Non-pigmented ciliary epithelial cell (primary cell): ENCODE measurements around the genes PRLH, RBM44 and KLHL30.

DNA sequence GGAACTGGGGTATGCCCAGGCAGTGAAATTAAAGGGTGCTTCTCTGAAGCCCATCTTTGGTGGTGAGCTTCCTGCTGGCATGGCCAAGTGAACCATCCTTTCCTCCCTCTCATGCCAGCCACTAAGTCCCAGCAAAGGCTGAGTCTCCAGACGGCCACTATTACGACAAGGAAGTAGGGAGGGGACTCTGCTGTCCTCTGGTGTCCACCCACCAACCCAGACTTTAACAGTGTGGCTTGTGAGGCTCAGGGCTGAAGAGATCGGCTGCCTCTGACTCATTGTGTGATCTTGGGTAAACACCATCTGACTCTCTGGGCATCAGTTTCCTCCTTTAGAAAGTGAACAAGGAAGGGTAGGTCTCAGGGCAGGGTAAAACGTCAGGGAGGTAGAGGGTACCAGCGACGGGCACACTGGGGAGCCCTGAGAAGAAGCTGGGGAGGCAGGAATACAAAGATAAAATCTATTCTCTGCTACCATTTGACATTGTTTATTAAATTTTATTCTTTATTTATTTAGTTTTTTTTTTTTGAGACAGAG lies 3.7 kb upstream of the MLPH start:
- RRBS: no CpG with 5 or more reads among the region's 6 CpGs

- RRBS: no CpG with 5 or more reads among the region's 21 CpGs
Observed at GRCh38 chr2:237513174-237514268, 26.5 kb downstream of the MLPH start.

DNA sequence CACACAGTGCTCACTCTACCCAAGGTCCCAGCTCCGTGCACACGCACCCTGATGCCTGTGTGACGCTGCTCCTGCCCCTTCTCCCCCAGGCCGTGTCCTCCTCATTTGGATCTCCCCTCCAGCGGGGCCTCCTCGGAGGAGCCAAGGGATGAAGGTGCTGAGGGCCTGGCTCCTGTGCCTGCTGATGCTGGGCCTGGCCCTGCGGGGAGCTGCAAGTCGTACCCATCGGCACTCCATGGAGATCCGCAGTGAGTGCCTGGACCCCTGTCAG lies at the start of gene PRLH:
Gene PRLH (plus strand): TSS at position 149 of the 271 bp plus-strand sequence.
- RRBS: no CpG with 5 or more reads among the region's 10 CpGs

GRCh38 chr2:237572872-237573289 lies 6.5 kb downstream of the PRLH start:
- RRBS: no CpG with 5 or more reads among the region's 4 CpGs

DNA sequence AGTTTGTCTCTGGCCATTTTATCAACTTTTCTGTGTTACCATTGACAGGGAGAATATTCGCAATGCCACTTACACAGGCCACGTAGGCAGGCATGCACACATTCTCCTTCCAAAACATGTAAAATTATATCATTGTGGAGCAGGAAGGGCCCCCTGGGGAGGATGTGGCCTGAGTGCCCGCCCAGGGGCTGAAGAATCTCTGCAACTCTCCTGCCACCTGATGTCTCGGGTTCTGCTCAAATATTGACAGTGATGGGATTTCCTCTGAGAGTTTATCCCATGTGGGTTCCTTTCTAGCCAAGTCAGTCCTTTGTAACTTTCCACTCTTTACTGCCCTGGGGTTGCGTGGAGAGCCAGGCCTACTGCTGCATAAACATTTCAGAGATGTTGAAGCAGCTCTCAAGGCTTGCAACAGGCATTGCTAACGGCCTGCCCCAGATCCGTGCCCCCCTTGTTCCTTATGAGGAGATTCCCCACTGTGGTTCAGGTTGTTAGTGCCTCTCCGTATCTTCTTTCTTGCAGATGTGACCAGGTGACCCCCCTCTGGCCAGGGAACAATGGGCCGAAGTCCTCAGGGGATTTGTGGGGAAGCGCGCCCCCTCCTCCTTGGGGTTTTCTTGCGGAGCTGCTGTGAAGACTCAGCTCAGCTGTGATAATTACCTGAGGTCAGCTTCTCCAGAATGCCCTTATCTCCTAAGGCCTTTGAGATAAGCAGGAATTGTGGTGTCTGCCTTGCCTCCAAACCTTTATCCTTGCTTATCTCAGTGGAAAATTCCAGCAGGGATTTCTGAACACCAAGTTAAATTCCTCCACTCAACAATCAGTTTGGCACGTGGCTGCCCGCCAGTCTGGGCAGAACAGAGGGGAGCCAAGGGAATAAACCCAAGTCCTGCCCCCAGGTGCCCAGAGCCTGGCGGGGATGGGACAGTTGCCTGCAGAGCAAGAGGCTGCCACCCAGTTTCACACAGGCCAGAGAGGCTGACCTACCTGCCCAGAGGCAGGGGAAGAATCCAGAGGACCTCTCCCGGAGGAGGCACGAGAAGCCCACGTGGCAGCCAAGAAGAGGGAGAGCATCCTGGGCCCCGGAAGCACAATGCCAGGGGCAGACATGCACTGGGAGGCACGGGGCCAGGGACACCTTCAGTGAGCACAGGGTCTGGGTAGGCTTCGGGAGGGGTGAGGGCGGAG lies 4.3 kb upstream of the RAB17 start:
- RRBS: 43% methylated on average over 6 of the region's 22 CpGs

- RRBS: no CpG with 5 or more reads among the region's 11 CpGs
Observed at GRCh38 chr2:237676303-237676696, 48.9 kb downstream of the LRRFIP1 start.

DNA sequence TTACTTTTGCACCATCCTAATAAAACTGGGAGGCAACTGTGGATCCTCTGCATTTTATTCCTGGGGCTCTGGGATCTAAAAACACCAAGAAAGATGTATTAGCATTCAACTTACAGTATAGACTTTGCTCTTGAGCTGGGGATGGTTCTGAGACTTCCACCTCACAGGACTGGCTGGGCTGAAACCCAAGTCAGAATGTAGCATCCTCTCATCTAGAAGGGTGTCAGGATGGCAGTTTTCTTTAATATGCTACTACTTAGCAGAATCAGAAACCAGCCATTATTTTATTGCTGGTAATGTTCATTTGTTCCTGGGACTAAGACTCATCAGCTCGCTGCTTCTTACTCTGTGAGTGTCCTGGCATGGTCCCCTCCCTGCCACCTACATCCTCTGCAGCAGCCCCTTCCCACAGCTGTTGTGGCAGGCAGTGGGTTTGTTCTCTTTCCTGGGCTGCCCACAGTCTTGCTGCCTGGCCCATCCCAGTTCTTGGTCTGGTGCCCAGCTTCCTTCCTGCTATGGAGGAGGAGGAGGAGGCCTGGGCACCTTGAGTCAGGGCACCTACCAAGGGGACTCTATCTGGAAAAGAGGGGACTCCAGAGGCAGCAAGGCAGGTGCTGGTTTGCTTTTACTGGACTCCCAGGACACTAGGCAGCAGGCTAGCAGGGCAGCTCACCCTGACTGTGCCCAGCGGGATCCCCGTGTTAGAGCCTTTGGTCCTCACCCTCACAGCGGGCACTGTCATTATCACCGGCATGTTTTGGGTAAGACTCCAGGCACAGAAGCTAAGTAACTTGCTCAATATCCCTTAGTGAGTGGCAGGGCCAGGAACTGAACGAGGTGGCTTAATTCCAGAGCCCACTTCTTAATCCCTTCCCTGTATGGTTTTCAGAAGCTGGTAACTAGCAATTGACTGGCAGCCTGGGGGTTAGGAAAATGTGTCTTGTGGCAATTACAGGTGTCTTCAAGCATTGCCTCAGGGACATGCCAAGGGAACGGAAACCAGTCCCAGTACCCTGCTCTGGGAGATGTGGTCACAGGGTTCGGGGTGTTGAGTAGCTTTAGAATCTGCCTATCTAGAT lies 62.1 kb downstream of the LRRFIP1 start:
- RRBS: no CpG with 5 or more reads among the region's 8 CpGs

DNA sequence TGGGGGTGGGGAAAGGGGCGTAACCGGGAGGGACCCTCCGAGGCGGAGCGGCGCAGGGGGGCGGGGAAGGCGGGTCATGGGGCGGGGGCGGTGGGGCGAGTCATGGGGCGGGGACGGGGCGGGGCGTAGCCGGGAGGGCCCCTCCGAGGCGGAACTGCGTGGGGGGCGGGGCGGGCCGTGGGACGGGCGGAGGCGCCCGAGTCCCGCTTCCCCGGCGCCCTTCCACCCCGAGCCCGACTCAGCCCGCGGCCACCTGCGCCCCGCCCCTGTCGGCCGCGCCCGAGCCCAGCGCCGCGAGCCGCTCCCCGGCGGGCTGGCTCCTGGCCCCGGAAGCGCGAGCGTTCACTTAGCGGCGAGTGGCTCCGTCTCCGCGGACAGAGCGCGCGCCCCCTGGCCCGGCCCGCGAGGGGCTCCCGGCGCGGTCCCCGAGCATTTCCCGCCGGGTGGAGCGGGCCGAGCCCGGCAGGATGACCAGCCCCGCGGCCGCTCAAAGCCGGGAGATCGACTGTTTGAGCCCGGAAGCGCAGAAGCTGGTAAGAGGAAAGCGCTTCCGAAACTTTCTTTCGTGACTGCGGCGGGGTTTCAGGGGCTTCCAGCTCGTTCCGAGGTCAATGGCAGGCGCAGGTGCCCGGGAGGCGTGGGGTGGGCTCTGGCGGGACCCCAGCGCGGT lies 64.7 kb downstream of the LRRFIP1 start:
- RRBS: under 1% methylated on average over 34 of the region's 89 CpGs

DNA sequence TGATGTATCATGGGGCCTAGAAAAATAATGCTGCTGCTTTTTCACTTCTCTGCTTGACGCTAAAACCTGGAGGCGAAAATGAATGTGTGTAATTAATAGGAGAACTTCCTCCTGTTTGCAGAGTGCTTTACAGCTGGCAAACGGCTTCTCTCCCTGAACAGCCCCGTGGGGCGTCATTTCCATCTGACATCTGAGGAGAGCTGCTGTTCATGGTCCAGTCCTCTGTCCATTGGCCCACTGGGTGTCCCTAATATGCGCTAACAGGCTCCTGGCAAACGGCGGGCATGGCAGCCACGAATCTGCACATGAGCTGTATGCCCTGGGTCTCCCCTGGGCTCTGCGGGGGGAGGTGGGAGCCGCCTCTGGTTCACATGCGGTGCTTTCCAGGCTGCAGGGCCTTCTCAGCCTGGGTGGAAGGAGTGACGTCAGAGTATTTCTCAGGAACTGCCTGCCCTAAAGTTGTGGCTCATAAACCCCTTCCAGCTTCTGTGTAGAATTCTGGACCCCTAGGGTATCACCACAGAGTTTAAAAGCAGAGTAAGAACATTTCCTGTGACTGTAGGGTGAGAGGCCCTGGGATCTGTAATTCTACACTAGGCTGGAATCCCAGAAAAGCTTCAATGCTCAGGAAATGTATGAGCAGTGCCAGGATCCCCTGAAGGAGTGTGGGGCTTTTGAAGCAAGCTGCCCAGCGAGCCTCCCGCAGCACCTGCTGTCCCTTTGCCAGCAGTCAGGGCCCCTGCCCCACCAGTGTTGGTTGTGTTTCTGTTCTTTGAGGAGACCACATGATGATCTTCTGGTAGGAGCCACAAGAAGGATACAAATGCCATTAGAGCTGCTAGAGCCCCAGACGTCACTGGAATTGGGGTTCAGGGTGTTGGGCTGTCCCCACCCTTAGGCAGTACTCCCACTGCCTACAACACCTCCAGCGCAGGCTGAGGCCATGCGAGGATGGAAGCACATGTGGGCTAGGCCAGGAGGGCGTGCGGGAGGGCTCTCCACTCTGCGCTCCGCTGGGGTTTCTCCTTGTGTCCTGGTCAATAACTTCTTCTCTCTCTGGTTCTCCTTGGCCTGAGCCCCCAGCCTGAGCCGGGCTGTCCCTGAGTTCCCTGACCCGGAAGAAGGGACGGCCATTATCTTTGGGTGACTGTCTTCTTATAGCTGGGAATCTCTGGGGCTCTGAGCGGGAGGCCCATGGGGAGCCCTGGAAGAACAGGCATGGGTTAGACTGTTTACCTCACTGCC lies 73.5 kb downstream of the LRRFIP1 start:
- RRBS: no CpG with 5 or more reads among the region's 26 CpGs

GRCh38 chr2:237724225-237724674 lies 74.3 kb upstream of the RBM44 start:
- RRBS: no CpG with 5 or more reads among the region's 6 CpGs

DNA sequence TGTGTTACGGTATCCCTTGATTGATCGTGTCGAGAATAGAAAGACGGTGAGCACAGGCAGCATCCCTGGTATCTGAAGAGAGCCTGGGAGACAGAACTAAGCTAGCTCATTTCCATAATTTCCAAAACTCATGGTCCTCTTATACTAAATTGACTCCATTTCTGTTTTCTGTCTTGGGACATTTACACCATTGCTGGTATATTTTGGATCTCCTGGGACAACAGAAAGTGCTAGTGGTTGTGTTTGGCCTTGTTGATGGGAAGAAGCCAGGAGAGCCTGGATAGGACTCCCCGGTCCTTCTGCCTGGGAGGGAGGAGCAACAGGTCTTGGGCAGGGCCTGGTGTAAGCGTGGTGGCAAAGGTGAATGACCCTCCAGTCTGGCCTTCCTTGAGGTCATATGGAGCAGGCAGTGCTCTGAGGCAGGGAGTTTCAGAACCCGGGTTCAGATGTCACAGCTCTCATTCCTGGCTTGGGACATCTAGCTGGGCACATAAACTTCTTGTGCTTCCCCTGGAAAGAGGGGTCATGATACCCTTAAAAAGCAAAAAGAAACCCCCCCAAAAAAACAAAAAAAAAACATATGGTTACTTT lies 56.0 kb upstream of the RBM44 start:
- RRBS: no CpG with 5 or more reads among the region's 7 CpGs

GRCh38 chr2:237798450-237798878 lies at the start of gene RBM44:
Gene RBM44 (plus strand): TSS chr2:237798779.
- RRBS: 97% methylated on average over 1 of the region's 41 CpGs

DNA sequence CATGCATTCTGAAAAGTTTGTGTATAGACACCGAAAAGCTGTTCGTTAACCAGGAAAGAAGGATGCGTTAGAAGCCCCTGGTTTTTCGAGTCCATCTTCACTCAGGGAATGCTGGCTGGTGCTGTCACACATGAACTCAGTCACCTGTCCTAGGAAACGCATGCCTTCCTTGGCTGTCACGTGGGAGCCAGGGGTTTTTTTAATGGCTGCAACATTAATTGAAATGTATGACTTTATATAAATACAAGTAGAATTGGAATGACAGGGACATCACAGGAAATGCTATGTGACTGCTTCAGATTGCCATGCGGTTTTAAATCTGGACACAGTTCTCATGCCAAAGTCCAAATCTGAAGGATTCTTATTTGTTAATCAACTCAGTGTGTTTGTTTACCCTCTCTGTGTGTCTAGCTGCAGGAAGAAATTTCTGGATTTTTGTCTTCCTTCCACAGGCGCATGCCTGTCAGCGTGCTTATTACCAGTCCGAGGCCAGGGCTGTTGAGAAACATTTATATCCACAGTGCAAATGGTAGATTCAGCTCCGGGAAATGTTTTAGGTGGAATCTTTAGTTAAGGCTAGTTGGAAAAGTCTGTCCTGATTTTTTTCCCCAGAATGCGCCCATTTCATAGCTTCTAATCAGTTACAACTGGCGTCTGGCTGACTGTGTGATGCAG lies 2.6 kb downstream of the RAMP1 start:
- RRBS: no CpG with 5 or more reads among the region's 13 CpGs

GRCh38 chr2:237873291-237873817 lies 13.9 kb downstream of the RAMP1 start:
- RRBS: no CpG with 5 or more reads among the region's 11 CpGs

DNA sequence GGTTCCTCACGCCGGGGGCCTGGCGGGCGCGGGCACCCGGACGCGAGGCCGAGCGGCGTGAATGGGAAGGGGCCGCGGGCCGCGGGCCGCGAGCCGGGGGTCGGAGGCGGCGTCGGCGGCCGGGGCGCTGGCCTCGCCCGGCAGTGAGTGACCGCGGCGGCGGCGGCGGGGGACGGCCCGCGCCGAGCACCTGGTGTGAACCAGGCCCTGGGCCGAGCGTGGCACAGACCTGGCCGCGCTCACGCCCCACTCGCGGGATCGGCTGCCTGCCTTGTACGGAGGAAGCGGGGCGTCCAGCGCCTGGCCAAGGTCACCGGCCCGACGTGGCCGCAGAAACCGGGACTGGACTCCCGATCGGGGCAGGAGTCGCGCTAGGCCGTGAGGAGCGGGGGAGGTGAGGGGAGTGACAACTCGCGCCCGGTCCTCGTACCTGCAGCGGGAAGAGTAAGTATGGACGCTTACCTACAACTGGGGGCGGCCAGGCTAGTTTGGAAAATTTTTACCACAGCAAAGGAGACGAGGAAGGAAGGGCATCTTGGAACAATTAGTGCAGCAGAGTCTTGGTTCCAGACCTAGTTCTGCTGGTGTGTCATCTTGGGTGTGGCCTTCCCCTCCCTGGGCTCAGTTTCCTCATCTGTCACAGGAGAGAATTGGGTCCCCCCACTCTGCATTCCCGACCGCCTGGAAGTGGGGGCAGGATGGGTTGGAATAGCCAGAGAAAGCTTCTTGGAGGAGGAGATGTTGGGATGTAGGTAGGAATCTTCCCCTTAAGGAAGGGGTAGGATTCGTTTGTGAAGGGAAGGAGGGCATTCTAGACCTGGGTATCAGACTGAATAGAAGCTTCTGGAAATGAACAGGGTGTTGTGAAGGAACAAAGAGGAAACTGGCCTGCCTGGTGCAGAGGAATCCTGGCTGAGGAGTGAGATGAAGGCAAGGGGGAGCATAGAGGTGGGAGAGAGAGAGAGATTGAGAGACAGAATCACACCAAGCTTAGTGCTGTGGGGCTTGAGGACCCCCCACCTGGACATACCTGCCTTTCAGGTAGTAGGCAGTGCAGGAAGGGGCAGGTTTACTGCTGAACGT lies 775 bp downstream of the UBE2F start:
- RRBS: under 1% methylated on average over 22 of the region's 72 CpGs

- RRBS: no CpG with 5 or more reads among the region's 6 CpGs
Observed at GRCh38 chr2:238063426-238063990, 2.7 kb downstream of the SCLY start.

DNA sequence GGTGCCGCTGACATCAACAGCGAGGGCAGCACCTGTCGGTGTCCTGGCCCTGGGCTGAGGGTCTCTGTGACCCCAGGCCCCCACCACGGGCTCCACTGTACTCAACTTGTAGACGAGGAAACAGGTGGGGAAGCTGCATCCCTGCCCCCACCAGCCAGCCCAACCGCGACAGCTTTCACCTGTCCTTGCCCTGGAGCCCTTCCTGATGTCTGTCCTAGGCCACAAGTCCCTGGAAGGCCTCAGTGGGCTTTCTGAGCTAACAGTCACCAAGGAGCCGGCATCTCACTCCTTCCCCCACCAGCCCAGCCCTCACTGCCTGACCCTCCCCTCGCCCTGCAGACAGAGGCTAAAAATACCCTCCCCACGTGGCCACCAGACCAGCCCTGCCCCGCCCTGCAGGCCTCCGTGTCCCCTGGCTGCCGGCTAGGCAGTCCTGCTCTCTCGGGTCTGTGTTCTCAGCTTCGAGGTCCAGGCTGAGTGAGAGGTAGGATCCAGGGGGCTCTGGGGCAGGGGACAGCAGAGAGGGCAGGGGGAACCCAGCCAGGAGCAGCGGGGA lies at the start of gene KLHL30:
Gene KLHL30 (plus strand): TSS at position 394 of the 556 bp plus-strand sequence.
- RRBS: no CpG with 5 or more reads among the region's 16 CpGs

DNA sequence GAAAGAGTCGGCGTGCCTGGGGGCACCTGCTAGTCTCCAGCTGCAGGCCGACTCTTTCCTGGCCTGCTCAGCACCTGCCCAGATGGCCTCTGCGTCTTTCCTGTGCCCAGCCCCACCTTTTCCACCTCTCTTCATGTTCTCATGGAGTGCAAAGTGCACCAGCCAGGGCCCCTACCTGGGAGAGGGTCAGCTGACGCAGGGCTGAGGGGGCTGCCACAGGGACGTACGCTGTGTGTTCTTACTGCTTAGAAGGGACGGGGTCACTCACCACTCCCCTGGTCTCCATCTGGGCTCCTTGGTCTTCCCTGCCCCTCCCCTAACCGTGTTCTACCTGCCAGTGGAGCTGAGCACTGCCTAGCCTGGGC lies 8.5 kb downstream of the ERFE start:
- RRBS: no CpG with 5 or more reads among the region's 9 CpGs

- RRBS: no CpG with 5 or more reads among the region's 13 CpGs
Observed at GRCh38 chr2:238169704-238170576, 11.2 kb downstream of the ERFE start.

DNA sequence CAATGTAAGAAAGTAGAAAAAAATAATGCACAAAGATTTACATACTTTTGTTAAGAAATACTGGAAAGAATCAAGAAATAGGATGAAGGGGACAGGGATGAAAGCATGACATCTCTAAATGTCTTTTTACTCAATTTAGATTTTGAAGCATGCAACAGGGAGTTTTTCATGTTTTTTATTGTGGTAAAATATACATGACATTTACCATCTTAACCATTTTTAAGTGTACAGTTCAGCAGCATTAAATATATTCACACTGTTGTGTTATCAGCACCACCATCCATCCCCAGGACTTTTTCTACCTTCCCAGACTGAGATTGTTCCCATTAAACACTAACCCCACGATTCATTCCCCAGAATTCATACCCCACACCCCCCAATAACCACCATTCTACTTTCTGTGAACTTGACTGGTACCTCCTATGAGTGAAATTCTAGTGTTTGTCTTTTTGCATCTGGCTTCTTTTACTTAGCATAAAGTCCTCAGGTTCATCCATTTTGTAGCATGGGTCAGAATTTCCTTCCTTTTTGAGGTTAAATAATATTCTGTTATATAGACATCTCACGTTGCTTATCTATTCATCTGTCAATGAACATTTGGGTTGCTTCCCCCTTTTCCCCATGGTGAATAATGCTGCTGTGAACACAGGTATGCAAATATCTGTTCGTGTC lies 18.5 kb downstream of the ERFE start:
- RRBS: no CpG with 5 or more reads among the region's 3 CpGs